Penis (tissue), 1 donor: ENCODE measurements around a stretch of chr3.

DNA sequence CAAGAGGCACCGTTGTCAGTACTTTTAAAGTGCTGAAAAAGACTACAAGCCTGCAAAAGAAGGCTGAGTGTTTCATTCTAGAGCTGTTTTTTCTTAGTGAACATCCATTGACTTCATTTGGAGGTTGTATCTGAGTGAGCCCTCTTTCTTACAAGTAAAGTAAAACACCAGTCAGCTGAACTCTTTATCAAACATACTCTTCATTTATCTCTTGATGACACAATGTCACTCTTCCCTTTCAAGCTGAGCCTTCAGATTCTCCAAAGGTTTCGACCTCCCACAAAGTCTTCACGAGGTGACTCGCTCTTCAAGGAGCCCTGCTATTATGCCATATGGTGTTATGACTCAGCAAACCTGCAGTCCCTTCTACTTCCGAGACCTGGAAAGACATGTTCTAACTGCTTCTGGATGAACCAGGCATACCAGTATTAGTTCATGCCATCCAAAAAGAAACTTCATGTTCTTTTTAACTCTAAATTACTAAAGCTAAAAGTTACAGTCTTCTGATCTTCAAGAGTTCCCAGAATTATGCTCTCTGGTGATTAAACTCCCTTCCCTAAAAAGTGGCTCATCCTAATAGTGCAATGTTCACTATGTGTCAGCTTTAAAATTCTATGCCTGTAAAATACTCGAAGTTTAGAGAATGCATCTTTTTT lies 23.2 kb downstream of the AADAC start:
- PRO-cap, result no peak

DNA sequence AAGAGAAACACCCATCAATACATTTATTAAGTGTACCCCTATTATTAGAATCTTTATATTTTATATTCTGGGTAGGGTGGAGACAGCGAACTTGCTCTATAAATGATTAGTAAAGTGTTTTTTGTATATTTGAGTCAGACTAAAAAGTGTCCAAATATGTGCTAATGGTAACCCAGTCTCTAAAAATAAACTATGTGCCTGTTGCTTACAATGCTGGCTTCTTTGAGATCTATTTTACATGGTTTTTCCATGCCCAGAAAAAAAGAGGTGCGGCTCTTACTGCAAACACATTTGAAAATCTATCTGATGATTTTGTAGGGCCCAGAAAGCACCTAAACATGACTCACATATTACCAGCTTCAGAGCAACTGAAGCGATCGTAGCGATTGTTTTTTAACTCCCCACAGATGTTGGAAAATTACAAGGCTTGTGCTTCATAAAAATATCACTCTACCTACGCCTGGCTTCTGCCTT lies 53.4 kb downstream of the SUCNR1 start:
- PRO-cap, result no peak

GRCh38 chr3:152155694-152156005 lies 113.1 kb upstream of the MBNL1 start:
- PRO-cap, result no peak

DNA sequence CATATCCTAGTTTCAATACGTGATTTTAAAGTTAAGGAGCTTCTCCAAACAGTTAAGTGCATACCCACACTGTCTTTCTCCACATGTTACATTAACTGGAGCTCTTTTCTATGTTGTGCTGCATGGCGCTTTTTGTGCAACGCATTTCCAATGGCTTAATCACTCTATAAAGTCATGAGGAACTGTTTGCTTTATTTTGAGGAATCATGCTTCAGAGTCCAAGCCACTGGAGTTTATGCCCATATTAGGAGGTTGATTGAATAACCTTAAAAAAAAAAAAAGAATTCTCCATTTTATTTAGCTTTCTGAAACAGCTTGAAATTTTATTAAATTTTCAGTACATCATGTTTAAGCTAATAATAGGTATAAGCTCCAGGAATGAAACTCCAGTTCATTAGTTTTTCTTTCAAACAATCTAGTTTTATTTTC lies 109.4 kb upstream of the MBNL1 start:
- PRO-cap, result unidirectional peak, minus-strand start at position 81 of the sequence

DNA sequence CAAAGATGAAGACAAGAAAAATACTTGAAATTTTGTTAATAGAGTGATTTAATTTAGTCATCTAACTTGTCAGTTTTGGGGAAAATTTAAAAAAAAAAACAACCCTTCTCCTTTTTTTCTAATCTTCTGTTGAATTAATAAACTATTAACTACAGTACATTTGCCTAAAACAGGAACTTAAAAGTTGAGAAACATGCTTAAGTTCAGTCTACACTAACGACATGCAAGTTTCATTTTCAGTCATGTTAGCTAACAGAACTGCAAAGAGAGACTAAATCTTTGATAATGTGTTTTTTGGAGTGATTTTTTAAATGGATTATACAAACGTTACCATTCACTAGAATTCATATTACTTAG lies 72.0 kb upstream of the MBNL1 start:
- PRO-cap, result no peak

DNA sequence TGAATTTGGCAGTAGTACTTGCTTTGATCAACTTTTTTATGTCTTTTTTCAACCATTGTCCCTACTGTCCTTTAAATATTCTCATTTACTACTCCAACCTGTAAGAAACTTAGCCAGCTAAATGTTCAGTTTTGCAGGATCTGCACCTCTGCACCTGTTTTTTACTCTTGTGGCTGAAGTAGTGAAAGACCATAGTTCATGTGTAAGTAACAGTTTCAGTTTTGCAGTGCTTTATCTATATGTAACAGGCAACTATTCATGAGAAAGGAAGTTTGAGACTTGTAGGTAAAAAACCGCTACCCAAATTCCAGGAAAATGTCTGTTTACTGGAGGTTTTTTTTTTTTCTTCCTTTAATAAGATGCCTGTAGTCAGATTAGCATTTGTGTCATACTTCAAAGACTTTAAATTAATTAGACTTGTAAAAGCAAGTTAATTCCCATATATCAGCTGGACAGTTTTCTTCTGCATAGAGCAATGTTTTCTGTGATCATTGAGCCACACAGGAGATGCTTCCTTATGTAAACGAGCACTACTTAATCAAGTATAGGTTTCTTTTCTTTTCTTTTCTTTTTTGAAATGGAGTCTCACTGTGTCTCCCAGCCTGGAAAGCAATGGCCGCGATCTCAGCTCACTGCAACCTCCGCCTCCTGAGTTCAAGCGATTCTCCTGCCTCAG lies 25.3 kb upstream of the MBNL1 start:
- PRO-cap, result no peak

DNA sequence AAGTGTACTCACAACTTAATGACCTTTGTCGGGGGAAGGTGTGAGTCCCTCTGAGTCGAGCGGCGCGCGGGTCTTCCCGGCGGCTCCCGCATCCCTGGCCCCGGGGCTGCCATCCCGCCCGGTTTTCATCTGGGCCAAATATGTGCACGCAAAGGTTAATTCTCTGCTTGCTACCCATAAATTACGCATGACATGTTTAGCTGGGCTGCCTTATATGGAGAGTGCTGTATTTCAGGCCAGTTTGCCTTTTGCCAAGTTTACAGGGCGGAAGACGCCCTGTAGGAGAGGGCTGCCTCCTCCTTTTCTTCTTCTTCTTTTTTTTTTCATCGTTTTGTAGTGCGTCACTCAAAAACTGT lies 665 bp downstream of the MBNL1 start:
- PRO-cap, result bidirectional peak, plus-strand start at position 260 of the sequence, minus-strand start at position 96 of the sequence; bidirectional peak, plus-strand start outside the sequence, minus-strand start at position 313 of the sequence

GRCh38 chr3:152270560-152270815 lies 1.8 kb downstream of the MBNL1 start:
- PRO-cap, result no peak

- PRO-cap, result no peak
Observed at GRCh38 chr3:152274125-152275324, 5.8 kb downstream of the MBNL1 start.

DNA sequence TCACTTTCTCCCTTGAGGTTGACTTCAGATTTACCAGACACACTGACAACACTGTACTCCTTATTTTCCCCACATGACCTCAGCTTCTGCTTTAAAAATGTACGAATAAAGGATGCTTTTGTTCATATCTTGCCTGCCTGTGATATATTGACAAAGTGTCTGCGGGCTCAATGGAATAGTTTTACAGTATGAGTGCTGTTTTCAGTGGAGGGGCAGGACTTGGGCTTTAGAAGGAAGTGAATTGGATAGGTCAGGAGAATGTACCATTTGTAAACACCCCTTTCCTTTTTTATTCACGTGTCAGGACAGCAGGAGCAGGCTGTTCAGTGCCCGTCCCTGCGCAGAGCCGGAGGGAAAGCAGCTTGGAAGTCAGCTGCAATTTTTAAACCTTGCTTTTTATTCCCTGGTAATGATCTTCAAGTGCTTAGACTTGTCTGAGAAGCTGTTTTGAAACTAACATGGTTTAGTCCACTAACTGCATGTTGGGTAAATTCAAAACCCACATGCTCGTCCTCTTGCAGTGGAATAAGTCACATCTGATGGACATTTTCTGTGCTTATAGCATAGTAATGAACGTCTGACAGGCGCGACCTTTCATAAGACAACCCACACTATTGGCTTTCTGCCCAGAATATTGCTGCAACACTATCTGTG lies 29.9 kb downstream of the MBNL1 start:
- PRO-cap, result bidirectional peak, plus-strand start at position 343 of the sequence, minus-strand start at position 357 of the sequence

DNA sequence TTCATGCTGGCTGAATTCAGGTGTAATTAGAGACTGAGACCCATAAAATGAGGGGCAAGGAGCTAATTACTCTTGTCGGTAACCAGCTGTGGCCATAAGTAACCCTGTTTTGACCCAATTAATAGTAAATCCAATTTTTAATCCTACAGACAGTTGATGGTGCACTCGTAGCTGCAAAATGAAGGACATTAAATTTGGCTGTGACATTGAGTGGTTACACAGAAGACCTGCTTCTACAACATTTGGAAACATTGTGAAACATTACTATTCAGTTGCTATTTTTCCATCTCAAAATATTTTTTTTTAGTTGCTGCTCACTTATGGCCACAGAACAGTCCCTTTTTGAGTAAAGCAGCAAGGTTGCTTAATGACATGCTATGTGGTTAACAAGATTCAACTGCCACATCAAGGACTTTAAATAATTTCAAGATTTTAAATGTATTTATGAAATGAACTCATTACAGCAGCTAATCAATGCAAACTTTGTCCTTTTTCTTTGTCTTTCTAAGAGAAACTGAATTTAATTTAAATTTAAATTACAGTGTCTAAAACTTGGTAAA lies 33.1 kb downstream of the MBNL1 start:
- PRO-cap, result no peak

GRCh38 chr3:152305503-152306823 lies 37.2 kb downstream of the MBNL1 start:
- PRO-cap, result no peak

DNA sequence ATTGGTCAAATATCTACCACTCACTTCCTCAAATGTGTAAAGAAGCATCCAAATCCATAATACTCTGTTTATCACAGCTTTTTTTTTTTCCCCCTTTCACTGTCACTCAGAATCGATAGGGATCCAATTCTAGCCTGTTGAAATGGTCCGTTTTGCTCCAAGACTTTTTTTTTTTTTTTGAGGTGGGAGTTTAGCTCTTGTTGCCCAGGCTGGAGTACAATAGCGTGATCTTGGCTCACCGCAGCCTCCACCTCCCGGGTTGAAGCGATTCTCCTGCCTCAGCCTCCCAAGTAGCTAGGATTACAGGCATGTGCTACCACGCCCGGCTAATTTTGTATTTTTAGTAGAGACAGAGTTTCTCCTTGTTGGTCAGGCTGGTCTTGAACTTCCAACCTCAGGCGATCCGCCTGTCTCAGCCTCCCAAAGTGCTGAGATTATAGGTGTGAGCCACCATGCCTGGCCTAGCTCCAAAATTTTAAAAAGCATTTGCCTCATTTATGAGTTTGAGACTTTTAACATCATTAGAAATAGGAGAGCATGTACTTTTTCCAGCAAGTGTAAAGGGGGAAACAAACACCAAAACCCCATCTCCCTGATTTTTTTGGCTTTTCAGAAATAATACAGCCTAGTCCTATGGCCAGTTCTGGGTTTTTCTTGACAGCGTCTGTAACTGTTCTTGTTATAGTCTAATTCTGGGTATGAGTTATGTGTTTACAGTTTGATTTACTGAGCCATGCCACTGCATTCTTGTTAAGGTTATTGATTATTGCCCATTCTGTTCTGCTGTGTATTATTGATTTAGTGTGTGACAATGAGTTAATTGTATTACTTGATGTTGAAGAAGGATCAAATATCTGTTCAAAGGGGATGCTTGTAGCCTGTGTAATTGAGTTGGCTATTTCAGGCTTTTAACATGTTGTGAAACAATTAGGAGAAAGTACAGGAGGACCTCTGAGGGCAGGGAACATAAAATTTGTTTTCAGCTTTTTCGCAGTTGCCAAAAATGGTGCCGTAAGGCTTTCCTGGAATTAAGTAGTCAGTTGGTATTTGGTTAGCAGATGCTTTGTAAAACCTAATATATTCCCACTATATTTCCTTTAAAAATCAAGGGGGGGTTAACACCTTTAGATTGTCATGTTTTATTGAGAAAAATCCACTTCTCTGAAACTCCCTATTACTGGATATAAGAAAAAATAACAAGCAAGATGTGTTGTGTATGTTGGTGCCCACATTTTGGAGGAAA lies 45.9 kb downstream of the MBNL1 start:
- PRO-cap, result no peak

DNA sequence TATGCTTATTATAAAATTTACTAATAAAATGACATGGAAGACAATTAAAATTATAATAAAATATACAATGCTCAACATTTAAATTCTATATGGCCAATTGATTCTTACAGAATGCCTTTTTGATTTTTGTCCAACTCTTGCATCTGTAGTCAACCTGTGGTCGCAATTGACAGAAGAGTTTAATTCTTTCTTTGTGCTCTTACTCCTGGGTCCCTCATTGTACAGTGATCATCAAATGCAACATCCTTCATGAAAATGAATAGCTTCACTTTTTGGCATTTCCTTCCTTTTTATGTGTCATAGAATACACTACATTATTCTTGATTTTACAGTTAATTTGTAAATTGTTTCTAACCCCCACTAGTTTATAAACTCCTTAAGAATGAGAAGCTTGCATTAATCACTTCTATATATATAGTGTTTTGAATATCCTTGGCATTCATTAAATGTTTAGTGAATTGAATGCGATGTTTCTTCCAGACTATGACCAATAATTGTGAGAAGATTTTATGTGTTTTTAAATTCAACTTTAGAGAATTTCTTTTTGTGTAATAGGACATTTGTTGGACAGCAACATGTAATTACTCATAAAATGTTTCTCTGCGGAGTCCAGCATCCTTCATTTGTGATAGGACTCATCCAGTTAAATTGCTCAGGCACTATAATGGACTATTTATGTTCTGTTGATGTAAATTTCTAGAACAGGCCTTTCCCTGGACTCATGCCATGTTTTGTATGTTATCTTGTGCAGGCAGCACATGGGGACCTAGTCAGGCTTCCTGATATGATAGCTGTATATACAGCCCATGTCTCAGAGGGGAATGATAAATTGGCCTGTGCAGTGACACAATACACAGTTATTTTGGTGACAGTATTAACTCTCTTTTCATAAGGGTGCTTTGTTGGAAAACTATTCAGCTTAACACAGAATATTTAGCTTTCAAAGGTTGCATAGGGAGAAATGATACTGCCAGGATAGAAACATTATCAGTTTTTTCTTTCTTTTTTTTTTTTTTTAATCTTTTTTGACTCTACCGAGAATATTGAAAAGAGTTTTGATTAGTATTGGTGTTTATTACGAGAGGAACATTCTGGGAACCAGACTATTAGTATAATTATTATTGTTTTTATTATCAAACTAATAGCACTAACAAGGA lies 51.3 kb downstream of the MBNL1 start:
- PRO-cap, result no peak

GRCh38 chr3:152356978-152358092 lies 88.6 kb downstream of the MBNL1 start:
- PRO-cap, result no peak

GRCh38 chr3:152376610-152377314 lies 108.0 kb downstream of the MBNL1 start:
- PRO-cap, result unidirectional peak, minus-strand start at chr3:152376745

DNA sequence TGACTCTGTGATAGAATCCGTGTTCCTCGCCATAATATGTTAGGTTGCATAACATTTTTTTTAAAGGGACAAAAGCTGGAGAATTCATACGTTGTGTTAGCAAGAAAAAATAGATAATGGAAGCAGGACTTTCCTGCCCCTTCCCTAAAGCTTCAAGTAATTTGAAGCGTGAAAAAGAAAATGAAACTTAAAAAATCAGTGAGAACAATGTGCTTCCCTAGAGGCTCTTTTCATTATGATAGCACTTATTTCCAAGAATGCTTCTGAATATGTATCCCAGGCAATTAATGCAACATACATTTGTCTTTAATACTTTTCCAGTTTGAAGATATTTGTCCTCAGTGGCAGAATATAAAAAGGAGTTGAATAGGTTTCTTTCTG lies 113.6 kb downstream of the MBNL1 start:
- PRO-cap, result no peak

DNA sequence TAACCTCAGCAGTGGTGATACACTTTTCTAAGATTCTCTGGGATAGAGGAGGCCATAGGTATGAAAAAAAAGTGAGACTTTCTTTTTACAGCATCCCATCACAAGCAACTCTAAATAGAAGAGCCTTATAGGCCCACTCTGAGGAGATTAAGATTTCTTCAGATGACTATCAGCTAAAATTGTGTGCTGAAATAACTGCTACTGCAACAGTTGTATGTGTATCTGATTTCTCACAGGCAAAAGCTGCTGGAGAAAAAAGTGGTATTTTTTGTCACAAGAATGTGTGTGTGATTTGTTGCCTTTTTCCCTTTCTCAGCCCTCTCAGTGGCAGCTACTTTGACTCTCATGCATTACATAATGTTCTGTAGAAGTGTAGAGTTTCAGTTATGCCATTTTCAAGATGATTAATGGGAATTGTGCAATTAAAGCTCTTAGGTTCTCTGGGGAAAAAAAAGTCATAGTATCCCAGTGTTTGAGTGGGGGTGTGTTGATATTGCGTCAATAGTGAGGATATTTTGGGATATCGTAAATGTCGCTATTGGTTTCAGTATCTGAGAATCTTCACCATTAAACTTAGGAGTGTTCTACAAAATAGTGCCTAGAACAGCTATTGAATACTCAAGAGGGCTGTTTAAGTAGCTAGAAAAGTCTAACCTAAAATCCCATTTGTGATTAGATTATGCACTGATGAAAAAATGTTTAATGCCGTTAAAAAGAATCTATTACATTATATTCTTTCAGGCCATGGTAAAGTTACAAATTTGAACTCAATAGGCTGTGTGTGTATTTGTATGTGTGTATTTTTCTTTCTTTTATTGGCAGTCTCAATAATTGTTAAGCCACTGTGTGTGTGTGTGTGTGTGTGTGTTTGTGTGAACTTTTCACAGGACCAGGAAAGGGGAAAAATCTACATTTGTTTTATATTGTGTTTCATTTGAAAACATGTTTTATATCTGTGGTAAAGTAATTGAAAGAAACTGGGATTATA lies 137.8 kb downstream of the MBNL1 start:
- PRO-cap, result no peak

GRCh38 chr3:152939515-152939861 lies 104.6 kb downstream of the P2RY1 start:
- PRO-cap, result no peak

DNA sequence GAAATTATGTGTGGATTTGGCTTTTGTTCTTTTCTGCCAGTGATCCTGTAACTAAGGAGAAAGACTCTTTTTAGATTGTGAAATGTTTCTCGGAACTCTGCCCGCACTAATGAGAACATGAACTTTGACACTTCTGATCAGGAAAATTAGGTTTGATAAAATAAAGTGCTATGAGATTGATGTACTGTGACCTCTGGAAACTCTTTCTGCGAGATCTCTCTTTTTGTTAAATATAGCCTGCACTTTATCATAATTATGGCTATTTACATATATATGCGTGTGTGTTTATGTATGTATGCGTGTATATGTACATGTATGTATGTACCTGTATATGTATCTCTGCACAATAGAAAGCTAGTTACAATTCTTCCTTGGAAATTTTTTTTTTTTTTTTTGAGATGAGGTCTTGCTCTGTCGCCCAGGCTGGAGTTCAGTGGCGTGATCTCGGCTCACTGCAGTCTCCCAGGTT lies 8.6 kb downstream of the ARHGEF26 start:
- PRO-cap, result no peak